SJCRH30 (cell line): ENCODE measurements around a stretch of chr5.

DNA sequence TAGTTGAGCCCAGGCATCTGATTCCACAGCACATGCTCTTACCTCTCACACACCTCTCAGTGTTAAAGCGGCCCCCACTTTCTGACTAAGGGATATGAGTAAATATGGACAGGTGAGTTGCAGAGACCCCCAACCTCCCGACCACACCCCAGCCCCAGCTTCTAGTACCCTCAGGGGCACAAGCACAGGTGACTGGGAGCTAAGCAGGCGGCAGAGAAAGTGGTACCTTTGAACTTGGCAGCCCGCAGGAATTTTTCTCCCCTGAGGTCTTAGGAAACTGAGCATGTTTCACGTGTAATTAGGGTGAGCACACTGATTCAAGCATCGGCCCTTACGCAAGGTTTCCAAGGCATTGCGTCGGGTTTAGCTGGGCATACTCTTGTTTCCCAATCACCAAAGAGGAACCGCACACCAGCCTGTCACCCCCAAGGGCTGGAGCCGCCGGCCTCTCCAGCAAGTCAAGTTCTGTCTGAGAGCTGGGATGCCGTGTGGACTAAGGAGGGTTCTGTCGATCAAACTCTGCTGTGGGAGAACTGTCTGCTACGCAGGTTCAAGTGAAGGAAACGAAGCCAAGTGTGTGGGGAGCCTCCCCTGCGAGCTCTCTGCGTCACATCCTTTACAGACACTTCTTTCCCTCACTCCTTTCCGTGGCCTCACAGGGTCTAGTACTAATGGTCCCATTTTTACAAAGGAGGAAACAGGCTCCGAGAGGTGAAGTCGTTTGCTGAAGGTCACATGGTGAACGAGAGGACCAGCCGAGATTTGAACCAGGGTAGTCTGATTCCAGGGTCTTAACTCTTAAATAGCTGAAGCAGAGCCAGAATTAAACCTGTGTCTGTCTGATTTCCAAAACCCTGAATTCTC, 53.0 kb downstream of the ERGIC1 start:
- RAMPAGE, long total RNA: no peak

DNA sequence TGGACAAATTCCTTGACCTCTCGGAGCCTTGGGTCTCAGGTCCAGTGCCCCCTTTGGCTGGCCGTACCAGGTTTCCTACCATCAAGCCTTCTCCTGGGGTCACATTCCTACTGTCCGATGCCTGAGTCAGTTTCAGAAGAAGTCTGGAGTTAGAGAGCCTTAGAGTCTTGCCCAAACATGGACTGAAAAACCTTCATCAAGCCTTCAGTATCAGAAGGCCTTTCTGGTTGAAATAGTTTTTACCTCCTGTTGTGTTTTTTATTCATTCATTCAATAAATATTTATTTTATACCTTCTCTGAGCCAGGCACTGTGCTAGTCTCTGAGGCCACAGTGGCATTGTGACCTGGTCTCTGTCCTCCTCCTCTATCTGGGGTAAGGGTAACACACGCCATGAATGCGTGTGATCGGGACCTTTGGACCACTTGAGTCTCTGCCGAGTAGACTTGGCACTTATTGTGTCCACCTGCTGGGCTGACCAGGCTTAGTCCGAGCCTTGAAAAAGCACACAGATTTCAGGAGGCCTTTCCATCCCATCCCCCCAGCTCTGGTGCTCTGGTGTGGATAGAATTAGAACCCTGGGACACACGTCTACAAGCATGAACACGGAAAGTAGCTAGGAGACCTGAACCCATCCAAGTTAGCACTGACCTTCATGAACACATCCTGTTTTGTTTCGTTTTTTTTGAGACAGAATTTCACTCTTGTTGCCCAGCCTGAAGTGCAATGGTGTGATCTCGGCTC, 58.6 kb downstream of the ERGIC1 start:
- RAMPAGE, long total RNA: no peak

DNA sequence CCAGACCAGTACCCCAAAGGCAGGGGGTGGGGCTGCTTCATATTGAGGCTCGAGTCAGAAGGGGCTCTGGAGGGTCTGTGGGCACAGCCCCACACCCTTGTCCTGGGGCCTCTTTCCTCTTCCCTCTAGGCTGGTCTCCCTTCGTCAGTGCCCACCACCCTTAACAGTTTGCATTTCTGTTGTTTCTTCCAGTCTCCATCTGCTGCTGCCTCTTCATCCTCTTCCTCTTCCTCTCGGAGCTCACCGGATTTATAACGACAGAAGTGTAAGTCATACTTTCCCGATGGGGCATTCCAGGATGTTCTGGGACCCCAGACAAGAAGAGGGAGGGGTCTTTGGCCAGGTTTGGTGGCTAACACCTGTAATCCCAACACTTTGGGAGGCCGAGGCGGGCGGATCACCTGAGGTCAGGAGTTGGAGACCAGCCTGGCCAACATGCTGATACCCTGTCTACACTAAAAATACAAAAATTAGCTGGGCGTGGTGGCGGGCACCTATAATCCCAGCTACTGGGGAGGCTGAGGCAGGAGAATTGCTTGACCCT, 62.3 kb upstream of the RPL26L1 start:
- RAMPAGE, long total RNA: no peak

- RAMPAGE, long total RNA: no peak
Measured at GRCh38 chr5:172951946-172952682, 7.1 kb upstream of the RPL26L1 start.

DNA sequence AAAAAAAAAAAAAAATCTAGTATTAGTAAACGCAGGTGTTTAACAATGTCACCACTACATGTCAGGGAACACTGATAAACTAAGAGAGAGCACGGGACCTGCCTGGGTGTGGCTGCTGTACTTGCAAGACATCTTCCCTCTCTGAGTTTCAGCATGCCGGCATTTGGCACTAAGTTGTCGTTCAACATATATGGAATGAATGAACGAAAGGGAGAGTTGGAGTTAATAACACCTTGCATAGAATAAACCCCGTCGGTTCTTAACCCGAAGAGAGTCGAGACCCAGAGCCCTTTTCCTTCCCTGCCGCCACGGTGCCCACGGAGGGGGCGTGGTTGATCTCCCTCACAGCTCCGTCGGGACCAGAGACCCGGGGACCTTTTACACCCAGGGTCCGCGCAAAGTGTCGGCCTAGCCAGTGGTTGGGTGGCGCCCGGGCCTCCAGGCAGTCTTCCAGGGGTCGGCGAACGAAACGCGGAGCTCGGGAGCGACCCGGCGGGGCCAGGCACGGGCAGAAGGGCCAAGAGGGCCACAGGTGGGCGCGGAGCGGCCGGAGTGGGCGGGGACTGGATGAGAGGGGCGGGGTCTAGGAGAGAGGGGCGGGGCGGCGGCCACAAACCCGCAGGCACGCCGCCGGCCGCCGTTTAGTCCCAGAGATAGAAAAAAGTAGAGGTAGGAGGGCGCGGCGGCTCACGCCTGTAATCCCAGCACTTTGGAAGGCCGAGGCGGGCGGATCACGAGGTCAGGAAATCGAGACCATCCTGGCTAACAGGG, 769 bp upstream of the RPL26L1 start:
- RAMPAGE, long total RNA: no peak

DNA sequence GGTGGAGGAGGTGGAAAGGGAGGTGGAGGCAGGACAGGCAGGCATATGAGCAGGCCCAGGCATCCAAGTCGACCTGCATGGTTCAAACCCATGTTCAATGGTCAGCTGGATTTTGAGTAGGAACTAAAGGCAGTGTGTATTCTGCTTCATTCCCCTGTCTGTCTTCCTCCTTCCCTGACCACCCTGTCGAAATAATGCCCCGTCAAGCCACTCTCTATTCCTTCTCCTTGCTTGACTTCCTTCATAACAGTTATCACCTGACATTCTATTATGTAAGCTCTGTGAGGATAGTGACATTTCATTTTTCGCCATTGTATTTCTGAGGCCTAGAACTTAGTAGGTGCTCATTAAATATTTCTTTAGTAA, 34.8 kb downstream of the ATP6V0E1 start:
- RAMPAGE, long total RNA: no peak

GRCh38 chr5:173230060-173230773, 4.8 kb downstream of the NKX2-5 start:
- RAMPAGE, long total RNA: no peak

GRCh38 chr5:173281882-173282208, 46.4 kb downstream of the STC2 start:
- RAMPAGE, long total RNA: no peak

DNA sequence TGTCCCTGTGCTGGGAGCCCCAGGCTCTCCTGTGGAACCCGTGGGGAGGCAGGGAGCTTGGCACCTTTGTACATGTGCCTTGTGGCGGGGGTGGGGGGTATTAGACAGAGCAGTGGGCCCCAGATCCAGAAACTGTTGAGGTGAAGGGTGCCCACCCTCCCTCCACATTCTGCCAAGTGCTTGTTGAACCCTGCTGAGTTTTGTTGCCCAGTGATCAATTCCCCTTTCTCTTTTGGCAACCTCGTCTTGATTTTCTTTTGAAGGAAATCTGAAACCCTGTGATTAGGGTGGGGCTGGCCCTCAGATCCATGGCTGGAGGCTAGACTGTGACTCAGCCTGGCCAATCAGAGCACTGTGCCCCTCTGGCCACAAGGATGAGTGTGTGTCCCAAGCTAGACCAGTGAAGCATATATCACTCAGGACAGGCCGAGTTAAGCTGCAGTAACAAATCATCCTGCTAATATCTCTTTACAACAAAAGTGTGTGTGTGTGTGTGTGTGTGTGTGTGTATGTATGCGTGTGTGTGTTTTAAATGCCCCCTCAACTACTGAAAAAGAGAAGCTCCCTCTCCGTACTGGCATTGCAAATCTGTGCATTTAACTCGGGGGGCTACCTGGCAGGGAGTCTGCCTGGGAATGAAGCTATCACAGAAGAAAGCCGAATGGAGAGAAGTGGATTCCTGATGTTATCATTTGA, 25.8 kb downstream of the STC2 start:
- RAMPAGE, long total RNA: no peak

DNA sequence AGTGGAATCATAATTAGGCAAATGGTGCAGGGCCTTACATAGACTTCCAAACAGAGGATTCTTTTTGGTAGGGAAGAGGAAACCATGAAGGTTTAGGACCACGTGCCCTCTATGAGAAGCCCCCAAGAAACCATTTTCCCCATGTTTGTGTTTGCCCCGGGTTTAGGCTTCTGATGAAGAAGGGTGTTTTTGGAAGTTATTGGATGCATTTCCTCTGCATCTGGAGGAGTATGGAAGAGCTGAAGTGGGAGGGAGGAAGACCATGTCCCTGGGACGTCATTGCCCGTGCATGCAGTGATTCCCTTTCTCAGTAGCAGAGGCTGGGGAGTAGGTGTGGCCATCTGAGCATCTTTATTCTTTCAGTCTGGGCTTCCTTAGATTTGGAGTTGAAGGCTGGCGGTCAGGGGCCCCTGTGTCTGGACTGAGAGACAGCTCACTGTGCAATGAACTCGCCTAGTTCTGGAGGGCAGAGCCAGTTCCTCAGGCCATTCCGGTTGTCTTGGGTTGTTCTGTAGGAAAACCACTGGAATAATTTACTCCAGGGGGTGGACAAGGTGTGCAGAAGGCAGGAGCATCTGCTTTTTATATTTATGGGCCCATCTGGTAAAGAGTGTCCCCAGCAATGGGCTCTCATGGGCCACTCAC, 9.4 kb downstream of the STC2 start:
- RAMPAGE, long total RNA: no peak

- RAMPAGE, long total RNA: no peak
Measured at GRCh38 chr5:173627850-173628510, 11.5 kb upstream of the BOD1 start.

GRCh38 chr5:173727899-173728452, 111.5 kb upstream of the BOD1 start:
- RAMPAGE, long total RNA: no peak

DNA sequence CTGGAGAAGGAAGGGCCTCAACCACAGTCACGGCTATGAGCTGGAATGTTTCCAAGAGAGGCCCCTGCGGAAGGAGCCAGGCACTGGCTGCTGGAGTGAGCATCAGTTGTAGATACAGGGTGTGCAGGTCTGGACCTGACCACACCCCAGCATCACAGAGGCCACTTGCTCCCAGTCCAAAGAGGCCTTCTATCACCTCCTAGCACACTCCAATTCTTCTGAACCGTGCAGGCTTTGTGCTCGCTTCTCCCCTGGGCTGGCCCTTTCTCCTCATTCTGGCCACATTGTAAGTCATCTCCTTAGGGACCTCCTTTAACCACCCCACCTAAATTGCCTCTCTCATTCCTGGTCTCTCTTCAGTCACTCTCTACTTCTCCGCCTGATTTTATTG, 120.8 kb upstream of the BOD1 start:
- RAMPAGE, long total RNA: no peak

GRCh38 chr5:173825240-173825561, 62.9 kb upstream of the CPEB4 start:
- RAMPAGE, long total RNA: no peak

DNA sequence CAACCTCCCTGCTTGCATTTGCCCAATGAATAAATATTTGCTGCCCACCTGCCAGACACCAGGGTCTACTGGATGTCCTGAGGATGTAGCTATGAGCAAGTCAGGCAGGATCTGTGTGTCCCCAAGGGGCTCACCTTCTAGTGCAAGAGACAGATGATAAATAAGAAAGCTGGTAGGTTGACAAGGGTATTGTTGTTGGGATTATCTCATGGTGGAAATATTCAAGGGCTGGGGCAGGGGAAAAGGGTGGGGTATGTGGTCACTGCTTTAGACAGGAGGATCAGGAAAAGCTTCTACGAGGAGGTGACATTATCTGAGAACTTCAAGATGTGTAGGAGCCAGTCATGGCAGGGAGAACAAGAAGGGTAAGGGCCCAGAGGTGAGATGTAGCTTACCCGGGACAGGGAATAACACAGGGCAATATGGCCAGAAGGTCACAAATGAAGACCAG, 28.5 kb upstream of the CPEB4 start:
- RAMPAGE, long total RNA: no peak

- RAMPAGE, long total RNA: no peak
Measured at GRCh38 chr5:173913532-173914067, 25.5 kb downstream of the CPEB4 start.

GRCh38 chr5:173920051-173920474, 31.9 kb downstream of the CPEB4 start:
- RAMPAGE, long total RNA: no peak

- RAMPAGE, long total RNA: no peak
Measured at GRCh38 chr5:173926215-173926886, 38.2 kb downstream of the CPEB4 start.

DNA sequence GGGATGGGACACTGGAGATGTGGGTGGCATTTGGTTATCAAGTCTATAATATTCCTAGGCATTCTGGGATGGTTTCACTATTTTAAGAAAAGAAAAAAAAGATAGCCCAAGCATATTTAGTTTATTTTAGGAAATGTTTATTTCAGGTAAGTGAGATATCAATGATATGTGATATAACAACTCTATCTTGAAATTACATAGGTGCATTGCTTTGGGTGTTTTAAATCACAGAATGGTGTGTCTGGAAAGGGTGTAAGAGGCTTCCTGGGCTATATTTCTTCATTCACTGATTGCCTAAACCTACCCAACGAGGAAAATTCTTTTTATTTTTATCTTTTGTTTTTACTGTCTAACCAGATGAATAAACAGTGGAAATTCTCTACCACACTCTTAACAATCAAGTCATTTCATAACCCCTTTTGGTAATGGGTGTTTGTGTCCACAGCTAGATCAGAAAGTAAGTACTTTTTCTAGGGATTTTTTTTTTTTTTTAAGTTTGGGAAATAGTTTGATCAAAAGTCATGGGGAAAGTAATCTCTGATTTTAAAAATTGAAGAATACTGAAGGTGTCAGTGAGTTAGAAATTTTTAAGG, 27.6 kb upstream of the C5orf47 start:
- RAMPAGE, long total RNA: no peak

GRCh38 chr5:174188310-174188876, 142.9 kb downstream of the NSG2 start:
- RAMPAGE, long total RNA: no peak